GM12878 (cell line): ENCODE measurements around a stretch of chr9.

DNA sequence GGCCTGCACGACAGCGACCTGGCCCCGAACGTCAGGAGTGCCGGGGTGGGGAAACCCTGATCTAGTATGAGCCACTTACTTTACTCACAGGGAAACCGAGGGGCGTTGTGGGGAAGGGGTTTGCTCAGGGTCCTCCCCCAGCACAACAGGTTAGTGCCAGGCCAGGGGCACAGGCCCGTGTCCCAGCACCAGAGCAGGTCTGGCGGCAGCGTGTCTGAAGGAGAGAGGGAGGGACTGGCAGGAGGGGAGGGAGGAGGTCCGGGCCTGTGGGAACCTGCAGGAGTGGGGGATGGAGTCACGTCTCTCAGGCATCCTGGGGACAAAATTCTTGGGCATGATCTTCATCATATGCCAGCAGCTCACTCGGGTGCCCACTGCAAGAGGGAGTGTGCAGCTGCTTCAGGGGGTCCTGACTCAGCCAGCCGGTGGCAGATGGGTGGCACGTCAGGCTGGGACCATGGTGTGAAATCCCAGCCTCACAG lies 40.3 kb downstream of the NCS1 start:
- RAMPAGE, long total RNA, result no peak
- RRBS, 2 experiments, result no CpG with 5 or more reads among the region's 15 CpGs
CAGE:
- cytosol, long polyA minus RNA, result no peak
- cytosol, long polyA plus RNA, result no peak
- long polyA plus RNA, result no peak
- nucleolus, long total RNA, result no peak
- nucleus, long polyA plus RNA, result no peak
- nucleus, long total RNA, result no peak

DNA sequence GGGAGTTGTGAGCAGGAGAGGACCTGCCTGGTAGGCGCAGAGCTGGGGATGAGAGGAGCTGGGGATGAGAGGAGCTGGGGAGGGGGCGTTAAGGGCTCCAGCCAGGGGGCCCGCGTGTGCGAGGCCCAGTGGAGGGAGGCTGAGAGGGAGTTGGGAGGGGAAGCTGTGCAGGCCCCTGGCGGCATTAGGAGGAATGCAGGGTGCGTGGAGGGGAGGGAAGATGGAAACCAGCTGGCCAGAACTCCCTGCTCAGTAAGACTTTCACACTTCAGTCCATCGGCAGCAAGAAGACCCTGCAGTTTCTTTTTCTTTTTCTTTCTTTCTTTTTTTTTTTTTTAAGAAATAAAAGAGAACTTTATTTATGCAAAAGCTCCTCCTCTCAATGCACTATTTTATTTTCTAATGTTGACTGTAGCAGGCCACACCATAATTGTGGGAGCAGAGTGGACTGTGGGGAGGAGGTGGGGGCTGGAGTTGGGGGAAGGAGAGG lies 45.1 kb upstream of the HMCN2 start:
- RAMPAGE, long total RNA, result no peak
- RRBS, 2 experiments, result no CpG with 5 or more reads among the region's 8 CpGs
CAGE:
- cytosol, long polyA minus RNA, result no peak
- cytosol, long polyA plus RNA, result no peak
- long polyA plus RNA, result no peak
- nucleolus, long total RNA, result no peak
- nucleus, long polyA plus RNA, result no peak
- nucleus, long total RNA, result no peak

- RAMPAGE, long total RNA, result no peak
- RRBS, 2 experiments, result no CpG with 5 or more reads among the region's 9 CpGs
CAGE:
- cytosol, long polyA minus RNA, result no peak
- cytosol, long polyA plus RNA, result no peak
- long polyA plus RNA, result no peak
- nucleolus, long total RNA, result no peak
- nucleus, long polyA plus RNA, result no peak
- nucleus, long total RNA, result no peak
Observed at GRCh38 chr9:130292058-130292565, 26.6 kb downstream of the HMCN2 start.

DNA sequence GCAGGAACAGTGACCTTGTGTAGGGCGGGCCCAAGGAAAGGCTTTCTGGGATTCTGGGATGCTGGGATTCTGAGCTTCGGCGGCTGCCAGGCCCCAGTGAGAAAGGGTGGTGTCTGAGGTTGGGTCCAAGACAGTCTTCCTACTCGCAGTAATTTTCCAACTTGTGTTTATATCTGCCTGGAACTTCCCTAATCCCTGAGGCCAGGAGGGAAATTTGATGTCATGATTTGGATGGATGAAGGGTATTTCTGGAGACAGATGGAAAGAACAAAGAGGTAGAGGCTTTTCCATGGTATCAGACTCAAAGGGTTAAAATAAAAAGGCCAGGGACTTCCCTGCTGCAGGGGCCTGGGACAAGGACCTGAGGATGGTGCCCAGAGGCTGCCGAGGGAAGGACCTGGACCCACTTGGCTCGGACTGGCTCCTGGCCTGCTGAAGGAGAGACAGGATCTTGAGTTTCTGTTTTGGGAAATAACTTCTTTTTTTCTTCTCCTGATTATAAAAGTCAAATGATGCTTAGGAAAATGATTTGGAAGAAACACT lies 52.5 kb downstream of the HMCN2 start:
- RAMPAGE, long total RNA, result no peak
- RRBS, 2 experiments, result no CpG with 5 or more reads among the region's 6 CpGs
CAGE:
- cytosol, long polyA minus RNA, result no peak
- cytosol, long polyA plus RNA, result no peak
- long polyA plus RNA, result no peak
- nucleolus, long total RNA, result no peak
- nucleus, long polyA plus RNA, result no peak
- nucleus, long total RNA, result no peak

DNA sequence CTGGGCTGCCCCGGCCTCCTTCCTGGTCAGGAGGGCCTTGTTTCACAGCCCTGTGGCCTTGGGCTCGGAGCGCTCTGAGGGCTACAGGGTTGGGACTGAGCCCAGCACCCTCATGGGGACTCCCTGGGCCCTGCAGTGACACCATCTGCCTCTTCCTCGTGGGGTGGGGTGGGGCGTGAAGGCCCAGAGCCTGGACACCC lies 78.1 kb downstream of the HMCN2 start:
- RAMPAGE, long total RNA, result no peak
- RRBS, 2 experiments, result no CpG with 5 or more reads among the region's 5 CpGs
CAGE:
- cytosol, long polyA minus RNA, result no peak
- cytosol, long polyA plus RNA, result no peak
- long polyA plus RNA, result no peak
- nucleolus, long total RNA, result no peak
- nucleus, long polyA plus RNA, result no peak
- nucleus, long total RNA, result no peak

GRCh38 chr9:130354189-130354579 lies 88.6 kb downstream of the HMCN2 start:
- RAMPAGE, long total RNA, result no peak
- RRBS, 2 experiments, result 36 to 44% methylated on average over 5 of the region's 9 CpGs
CAGE:
- cytosol, long polyA minus RNA, result no peak
- cytosol, long polyA plus RNA, result no peak
- long polyA plus RNA, result no peak
- nucleolus, long total RNA, result no peak
- nucleus, long polyA plus RNA, result no peak
- nucleus, long total RNA, result no peak

GRCh38 chr9:130433195-130434255 lies 11.2 kb upstream of the ASS1 start:
- RAMPAGE, long total RNA, result no peak
- RRBS, 2 experiments, result 22 to 44% methylated on average over 8 to 10 of the region's 99 CpGs
CAGE:
- cytosol, long polyA minus RNA, result no peak
- cytosol, long polyA plus RNA, result no peak
- long polyA plus RNA, result no peak
- nucleolus, long total RNA, result no peak
- nucleus, long polyA plus RNA, result no peak
- nucleus, long total RNA, result no peak

DNA sequence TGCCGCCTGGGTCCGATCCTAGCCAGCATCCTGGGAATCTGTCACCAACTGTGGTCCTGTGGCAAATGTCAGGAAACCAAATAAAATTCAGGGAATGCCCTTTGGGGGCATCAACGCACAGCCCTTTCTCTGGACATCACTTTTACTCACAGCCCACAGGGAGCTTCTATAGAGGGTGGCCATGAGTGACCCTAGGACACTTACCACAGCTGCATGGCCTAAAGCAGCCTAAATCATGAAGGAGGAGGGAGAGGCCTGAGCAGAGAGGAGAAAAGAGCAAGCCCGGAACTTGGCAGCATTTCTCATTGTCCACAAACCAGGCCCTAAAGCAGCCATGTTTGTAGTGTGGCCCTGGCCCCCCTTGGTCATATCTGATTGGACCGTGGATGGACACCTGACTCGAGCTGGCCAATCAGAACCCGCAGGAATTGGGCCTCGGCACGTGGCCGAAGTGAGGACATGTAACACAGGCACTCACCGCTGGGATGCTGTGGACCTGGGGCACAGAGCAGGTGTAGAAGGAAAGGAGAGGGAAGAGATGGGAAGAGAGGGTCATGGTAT lies 56.8 kb downstream of the ASS1 start:
- RAMPAGE, long total RNA, result no peak
- RRBS, 2 experiments, result no CpG with 5 or more reads among the region's 11 CpGs
CAGE:
- cytosol, long polyA minus RNA, result no peak
- cytosol, long polyA plus RNA, result no peak
- long polyA plus RNA, result no peak
- nucleolus, long total RNA, result no peak
- nucleus, long polyA plus RNA, result no peak
- nucleus, long total RNA, result no peak

DNA sequence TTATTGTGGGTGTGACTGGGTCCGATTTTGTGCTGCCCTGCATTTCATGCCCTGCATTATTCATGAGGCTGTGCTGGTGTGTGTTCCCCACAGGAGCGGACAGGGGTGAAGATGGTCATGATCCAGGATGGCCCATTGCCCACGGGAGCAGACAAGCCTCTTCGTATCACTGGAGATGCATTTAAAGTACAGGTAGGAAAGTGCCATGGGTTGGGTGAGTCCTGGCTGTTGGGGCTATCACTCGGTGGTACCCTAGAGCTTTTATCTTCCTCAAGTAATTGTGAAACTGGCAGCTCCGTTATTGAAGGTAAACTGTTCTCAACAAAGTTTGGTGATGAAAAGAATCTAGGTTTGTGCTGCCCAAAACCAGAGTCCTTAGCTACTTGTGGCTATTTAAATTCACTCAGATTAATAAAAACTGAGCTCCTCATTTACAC lies 38.3 kb downstream of the FUBP3 start:
- RAMPAGE, long total RNA, result no peak
- RRBS, 2 experiments, result no CpG with 5 or more reads among the region's 6 CpGs
CAGE:
- cytosol, long polyA minus RNA, result no peak
- cytosol, long polyA plus RNA, result no peak
- long polyA plus RNA, result no peak
- nucleolus, long total RNA, result no peak
- nucleus, long polyA plus RNA, result no peak
- nucleus, long total RNA, result no peak

- RAMPAGE, long total RNA, result no peak
- RRBS, 2 experiments, result no CpG with 5 or more reads among the region's 15 CpGs
CAGE:
- cytosol, long polyA minus RNA, result no peak
- cytosol, long polyA plus RNA, result no peak
- long polyA plus RNA, result no peak
- nucleolus, long total RNA, result no peak
- nucleus, long polyA plus RNA, result no peak
- nucleus, long total RNA, result no peak
Observed at GRCh38 chr9:130780332-130781550, 54.3 kb upstream of the ABL1 start.

- RAMPAGE, long total RNA, result no peak
- RRBS, 2 experiments, result no CpG with 5 or more reads among the region's 4 CpGs
CAGE:
- cytosol, long polyA minus RNA, result no peak
- cytosol, long polyA plus RNA, result no peak
- long polyA plus RNA, result no peak
- nucleolus, long total RNA, result no peak
- nucleus, long polyA plus RNA, result no peak
- nucleus, long total RNA, result no peak
Observed at GRCh38 chr9:130782583-130782906, 52.5 kb upstream of the ABL1 start.

DNA sequence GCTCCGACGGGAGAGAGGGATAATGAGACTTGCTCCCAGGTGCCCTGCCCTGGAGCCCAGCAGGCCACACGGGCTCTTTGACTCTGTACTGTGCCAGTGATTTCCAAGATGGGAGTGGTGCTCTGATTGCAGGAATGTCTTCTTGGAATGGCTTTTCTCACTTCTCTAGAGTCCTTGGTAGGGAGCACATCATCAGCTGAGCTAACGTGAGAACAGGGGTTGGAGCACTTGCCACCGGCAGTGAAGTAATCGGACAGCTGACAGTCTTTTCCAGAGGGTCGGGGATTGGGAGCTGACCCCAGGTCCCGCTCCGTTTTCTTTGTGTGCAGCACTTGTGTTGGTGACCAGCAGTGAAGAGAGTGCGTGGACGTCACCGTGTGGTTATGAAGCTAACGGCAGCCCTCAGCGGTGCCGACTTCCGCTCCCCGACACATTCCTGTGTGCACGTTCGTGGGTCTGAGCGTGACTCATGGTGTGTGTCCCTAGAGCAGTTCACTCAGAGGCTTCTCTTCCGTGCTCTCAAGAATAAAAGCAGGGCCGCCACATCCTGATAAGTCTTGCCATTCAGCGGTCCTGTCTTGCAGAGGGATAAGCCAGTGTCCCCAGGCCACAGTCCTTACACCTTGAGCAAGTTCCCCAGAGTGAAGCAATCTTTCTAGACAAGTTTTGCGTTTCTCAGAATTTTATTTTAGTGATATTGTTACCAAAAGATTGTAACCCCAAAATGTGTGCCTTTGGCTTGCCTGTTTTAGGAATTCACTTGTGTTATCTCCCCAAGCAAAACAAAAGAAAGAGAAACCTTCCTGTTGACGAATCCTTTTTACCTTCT lies 25.7 kb downstream of the ABL1 start:
- RAMPAGE, long total RNA, result no peak
- RRBS, 2 experiments, result no CpG with 5 or more reads among the region's 25 CpGs
CAGE:
- cytosol, long polyA minus RNA, result no peak
- cytosol, long polyA plus RNA, result no peak
- long polyA plus RNA, result no peak
- nucleolus, long total RNA, result no peak
- nucleus, long polyA plus RNA, result no peak
- nucleus, long total RNA, result no peak

DNA sequence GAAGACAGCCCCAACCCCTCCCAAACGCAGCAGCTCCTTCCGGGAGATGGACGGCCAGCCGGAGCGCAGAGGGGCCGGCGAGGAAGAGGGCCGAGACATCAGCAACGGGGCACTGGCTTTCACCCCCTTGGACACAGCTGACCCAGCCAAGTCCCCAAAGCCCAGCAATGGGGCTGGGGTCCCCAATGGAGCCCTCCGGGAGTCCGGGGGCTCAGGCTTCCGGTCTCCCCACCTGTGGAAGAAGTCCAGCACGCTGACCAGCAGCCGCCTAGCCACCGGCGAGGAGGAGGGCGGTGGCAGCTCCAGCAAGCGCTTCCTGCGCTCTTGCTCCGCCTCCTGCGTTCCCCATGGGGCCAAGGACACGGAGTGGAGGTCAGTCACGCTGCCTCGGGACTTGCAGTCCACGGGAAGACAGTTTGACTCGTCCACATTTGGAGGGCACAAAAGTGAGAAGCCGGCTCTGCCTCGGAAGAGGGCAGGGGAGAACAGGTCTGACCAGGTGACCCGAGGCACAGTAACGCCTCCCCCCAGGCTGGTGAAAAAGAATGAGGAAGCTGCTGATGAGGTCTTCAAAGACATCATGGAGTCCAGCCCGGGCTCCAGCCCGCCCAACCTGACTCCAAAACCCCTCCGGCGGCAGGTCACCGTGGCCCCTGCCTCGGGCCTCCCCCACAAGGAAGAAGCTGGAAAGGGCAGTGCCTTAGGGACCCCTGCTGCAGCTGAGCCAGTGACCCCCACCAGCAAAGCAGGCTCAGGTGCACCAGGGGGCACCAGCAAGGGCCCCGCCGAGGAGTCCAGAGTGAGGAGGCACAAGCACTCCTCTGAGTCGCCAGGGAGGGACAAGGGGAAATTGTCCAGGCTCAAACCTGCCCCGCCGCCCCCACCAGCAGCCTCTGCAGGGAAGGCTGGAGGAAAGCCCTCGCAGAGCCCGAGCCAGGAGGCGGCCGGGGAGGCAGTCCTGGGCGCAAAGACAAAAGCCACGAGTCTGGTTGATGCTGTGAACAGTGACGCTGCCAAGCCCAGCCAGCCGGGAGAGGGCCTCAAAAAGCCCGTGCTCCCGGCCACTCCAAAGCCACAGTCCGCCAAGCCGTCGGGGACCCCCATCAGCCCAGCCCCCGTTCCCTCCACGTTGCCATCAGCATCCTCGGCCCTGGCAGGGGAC lies 12.1 kb downstream of the QRFP start:
- RAMPAGE, long total RNA, result no peak
- RRBS, 2 experiments, result 91 to 98% methylated on average over 10 of the region's 57 CpGs
CAGE:
- cytosol, long polyA minus RNA, result no peak
- cytosol, long polyA plus RNA, result no peak
- long polyA plus RNA, result no peak
- nucleolus, long total RNA, result no peak
- nucleus, long polyA plus RNA, result no peak
- nucleus, long total RNA, result no peak

GRCh38 chr9:130885276-130886432 lies 11.0 kb downstream of the QRFP start:
- RAMPAGE, long total RNA, result no peak
- RRBS, 2 experiments, result 96% methylated on average over 2 of the region's 52 CpGs; no CpG with 5 or more reads in 1 of the 2 experiments
CAGE:
- cytosol, long polyA minus RNA, result start-site peak on the plus strand at chr9:130885868-130885875, 5 reads; start-site peak on the plus strand at chr9:130886035-130886042, 16 reads
- cytosol, long polyA plus RNA, result no peak
- long polyA plus RNA, result no peak
- nucleolus, long total RNA, result no peak
- nucleus, long polyA plus RNA, result no peak
- nucleus, long total RNA, result no peak

DNA sequence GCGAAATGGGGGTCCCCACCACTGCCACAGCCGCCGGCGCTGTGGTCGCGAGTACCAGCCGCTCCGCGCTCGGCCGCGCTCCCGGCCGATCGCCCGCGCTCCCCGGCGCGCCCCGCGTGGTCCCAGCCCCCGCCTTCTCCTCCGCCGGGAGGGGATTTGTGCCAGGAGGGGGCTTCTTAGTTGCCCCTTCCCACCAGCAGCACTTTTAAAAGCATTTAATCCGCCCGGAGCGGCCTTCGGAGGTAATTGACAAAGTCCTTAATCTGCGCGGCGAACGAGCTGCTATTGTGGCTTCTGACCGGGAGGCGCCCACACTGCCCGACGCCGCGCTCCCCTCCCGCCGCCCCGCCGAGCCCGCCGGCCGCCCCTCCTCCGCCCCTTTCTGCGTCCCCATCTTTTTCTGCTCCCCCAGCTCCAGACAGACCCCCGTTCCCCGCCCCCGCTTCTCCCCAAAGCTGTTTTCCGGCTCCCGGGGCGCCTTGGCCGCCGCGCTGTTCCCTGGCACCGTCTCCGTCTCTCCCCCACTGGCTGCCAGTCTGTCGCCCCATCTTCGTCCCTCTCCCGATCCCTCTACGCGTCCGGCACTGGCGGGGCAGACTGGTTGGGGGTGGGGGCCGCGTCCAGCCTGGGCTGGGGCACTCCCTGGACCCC lies 658 bp upstream of the FIBCD1 start:
- RAMPAGE, long total RNA, result no peak
- RRBS, 2 experiments, result 2 to 3% methylated on average over 43 to 56 of the region's 68 CpGs
CAGE:
- cytosol, long polyA minus RNA, result no peak
- cytosol, long polyA plus RNA, result no peak
- long polyA plus RNA, result no peak
- nucleolus, long total RNA, result no peak
- nucleus, long polyA plus RNA, result no peak
- nucleus, long total RNA, result no peak

- RAMPAGE, long total RNA, result no peak
- RRBS, 2 experiments, result no CpG with 5 or more reads among the region's 9 CpGs
CAGE:
- cytosol, long polyA minus RNA, result no peak
- cytosol, long polyA plus RNA, result no peak
- long polyA plus RNA, result no peak
- nucleolus, long total RNA, result start-site peak on the plus strand at chr9:131045504-131045517, 9 reads
- nucleus, long polyA plus RNA, result no peak
- nucleus, long total RNA, result no peak
Observed at GRCh38 chr9:131045296-131045798, 36.4 kb downstream of the LAMC3 start.

GRCh38 chr9:131174960-131176116 lies 50.0 kb downstream of the NUP214 start:
- RAMPAGE, long total RNA, result no peak
- RRBS, 2 experiments, result no CpG with 5 or more reads among the region's 13 CpGs
CAGE:
- cytosol, long polyA minus RNA, result no peak
- cytosol, long polyA plus RNA, result no peak
- long polyA plus RNA, result no peak
- nucleolus, long total RNA, result no peak
- nucleus, long polyA plus RNA, result no peak
- nucleus, long total RNA, result no peak

DNA sequence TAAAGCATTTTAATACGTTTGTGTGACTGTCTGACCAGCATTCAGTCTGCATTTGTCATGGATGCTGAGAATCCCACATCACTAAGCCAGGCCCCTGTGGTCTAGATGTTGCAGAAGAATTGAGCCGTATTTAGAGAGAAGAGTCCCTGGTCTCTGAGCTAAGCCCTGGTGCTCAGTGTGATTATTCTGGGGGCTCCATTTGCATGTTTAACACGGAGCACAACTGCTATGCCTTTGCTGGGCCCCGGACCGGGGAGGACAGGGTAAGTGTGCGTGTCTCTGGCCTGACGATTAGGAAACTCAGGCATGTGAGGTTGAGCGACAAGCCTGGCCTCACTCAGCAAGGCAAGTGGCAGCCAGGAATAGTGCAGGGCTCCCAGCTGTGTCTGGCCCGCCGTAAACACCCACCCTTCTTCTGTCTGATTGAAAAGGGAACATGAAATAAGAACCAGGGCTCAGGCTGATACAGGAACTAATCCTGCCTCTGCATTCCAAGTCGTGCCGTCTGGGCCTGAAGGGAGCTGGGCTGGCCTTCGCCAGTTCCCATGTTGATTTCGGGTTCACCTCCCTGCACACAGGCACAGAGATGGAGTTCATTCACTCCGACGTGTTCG lies 22.3 kb downstream of the FAM78A start:
- RAMPAGE, long total RNA, result no peak
- RRBS, 2 experiments, result no CpG with 5 or more reads among the region's 17 CpGs
CAGE:
- cytosol, long polyA minus RNA, result no peak
- cytosol, long polyA plus RNA, result no peak
- long polyA plus RNA, result no peak
- nucleolus, long total RNA, result no peak
- nucleus, long polyA plus RNA, result no peak
- nucleus, long total RNA, result no peak

DNA sequence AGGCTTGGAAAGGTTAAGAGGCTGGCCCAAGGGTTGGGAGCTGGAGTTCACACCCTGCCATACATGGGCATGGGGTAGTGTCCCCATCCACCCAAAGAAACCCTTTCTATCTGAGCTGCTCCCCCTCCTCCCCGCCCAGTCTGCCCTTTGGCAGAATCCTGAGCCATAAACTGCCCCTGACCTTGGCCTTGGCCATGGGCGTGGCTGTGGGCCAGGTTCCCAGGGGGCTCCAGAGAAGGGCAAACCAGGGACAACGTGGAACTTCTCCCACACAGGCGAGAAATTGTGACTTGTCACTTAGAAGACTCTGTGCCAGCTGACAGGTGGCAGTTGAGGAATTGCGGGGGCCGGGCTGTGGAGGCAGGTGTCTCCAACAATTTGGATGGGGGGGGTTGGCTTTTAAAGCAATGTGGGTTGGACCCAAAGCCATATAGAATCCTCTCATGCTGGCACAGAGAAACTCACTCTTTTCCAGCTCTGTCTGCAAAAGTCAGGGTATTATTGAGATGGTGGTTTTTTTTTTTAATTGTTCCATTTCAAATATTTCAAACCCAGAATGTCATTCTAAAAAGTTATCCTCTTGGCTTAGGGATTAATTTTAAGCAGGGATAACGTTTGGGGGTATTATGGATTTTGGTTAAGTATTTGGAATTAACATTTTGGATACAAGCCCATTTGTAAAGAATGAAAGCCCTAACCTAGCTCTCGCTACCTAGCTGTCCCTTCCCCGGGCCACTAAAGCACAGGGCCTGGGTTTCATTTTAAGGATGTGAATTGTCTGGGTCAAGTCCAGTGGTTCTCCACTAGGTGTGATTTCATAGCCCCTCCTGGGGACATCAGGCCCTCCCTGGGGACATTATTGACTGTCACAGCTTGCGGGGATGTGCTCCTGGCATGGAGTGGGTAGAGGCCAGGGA lies 4.5 kb downstream of the FAM78A start:
- RAMPAGE, long total RNA, result no peak
- RRBS, 2 experiments, result no CpG with 5 or more reads among the region's 10 CpGs
CAGE:
- cytosol, long polyA minus RNA, result no peak
- cytosol, long polyA plus RNA, result no peak
- long polyA plus RNA, result no peak
- nucleolus, long total RNA, result no peak
- nucleus, long polyA plus RNA, result no peak
- nucleus, long total RNA, result no peak

- RAMPAGE, long total RNA, result no peak
- RRBS, 2 experiments, result no CpG with 5 or more reads among the region's 10 CpGs
CAGE:
- cytosol, long polyA minus RNA, result no peak
- cytosol, long polyA plus RNA, result no peak
- long polyA plus RNA, result no peak
- nucleolus, long total RNA, result no peak
- nucleus, long polyA plus RNA, result no peak
- nucleus, long total RNA, result no peak
Observed at GRCh38 chr9:131422431-131423175, 28.7 kb downstream of the PRRC2B start.